T47D (cell line): ENCODE results near the genes ZIC2 and METTL21C.

- RRBS: 1% methylated on average over 18 of the region's 50 CpGs
Observed at GRCh38 chr13:99498198-99499166, 2.8 kb upstream of the TM9SF2 start.

- RRBS: no CpG with 5 or more reads among the region's 1 CpG
Observed at GRCh38 chr13:99524355-99524720, 23.1 kb downstream of the TM9SF2 start.

- RRBS: no CpG with 5 or more reads among the region's 13 CpGs
Observed at GRCh38 chr13:99655454-99656150, 49.1 kb downstream of the CLYBL start.

DNA sequence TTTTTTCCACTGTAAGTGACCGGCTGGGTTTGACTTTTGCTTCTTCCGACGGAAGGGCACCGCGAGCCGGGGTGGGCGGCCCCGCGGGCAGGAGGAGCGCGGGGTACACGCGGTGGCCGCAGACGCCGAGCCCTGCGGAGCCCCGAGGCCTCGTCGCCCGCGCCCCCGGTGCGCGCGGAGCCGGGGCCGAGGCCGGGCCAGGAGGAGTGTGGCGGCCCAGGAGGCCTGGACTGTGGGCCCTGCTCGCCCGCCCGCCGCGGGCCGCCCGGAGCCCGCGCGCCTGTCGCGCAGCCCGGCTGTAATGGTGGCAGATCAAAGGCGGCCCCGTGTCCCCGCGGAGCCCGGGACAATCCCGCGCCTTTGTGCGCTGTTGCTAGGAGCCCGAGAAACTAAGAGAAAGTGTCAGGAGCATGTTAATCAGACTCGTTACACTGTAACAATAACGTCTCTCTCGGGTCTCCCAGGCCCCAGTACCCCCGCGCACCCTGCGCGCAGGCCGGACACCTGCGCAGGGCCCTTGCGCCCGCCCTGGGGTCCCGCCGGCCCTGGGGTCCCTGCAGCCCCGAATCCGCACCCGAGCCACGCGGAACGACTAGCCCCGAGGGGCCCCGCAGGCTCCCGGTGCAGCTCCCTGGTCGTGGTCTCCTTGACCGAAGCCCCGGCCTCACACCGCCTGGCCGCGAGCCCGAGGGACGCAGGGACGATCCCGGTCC lies 75.5 kb downstream of the ZIC5 start:
- RRBS: 84% methylated on average over 53 of the region's 84 CpGs

- RRBS: 1% methylated on average over 19 of the region's 50 CpGs
Observed at GRCh38 chr13:99981683-99982068, at the start of gene ZIC2. Gene ZIC2 (plus strand): TSS chr13:99981784.

- RRBS: 100% methylated on average over 1 of the region's 45 CpGs
Observed at GRCh38 chr13:99984410-99985277, 3.1 kb downstream of the ZIC2 start.

- RRBS: no CpG with 5 or more reads among the region's 2 CpGs
Observed at GRCh38 chr13:100129673-100129924, 40.7 kb downstream of the PCCA start.

DNA sequence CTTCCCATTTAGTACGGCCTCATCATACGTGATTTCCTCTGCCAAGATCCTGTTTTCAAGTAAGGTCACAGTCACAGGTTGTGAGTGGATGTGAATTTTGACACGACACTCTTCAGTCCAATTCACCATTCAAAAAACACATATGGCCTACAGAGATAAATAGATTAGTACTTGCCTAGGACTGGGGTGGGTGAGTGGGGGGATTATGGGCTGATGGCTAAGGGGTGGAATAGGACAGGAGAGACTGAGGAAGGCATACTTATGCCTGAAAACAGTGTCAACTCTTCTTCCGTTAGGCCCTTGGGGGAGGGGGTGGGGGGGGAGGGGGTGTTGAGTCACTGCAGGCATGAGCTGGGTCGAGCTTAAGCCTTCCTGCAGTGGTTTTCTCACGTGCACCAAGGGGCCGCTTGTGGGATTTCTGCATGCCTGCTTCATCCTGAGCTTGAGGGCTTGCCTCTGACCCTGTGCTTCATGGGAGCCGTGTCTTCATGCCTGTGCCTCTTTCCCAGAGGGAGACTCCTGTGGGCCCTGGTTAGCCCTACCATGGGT lies 185.9 kb downstream of the PCCA start:
- RRBS: no CpG with 5 or more reads among the region's 8 CpGs

DNA sequence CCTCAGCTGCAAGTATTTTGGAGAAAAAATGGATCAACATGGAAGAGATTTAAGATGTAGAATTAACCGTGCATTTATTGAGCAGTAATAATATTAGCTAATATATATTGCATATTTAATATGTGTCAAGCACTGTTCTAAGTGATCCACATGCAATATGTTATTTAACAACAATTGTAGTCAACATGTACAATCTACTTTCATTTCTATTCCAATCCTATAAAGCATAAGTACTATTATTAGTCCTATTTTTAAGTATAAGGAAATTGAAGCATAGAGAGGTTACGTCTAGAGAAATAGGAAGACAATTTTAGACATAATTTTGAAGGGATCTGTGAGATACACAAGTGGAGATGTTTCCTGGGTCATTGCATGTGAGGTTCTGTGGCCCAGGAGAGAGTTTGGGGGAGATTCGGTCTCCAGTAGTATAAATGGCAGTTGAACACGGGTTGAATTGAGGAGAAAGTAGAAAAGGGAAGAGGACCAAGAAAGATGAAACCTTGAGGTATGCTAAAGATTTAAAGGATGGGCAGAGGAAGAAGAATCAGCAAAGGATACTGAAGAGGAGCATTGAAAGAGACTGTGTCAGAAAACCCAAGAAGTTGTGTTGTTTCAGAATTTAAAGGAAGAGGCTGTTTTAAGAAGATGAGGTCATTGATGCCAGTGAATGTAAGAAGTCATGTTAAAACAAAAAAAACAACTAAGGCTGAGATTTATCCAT lies 198.4 kb downstream of the GGACT start:
- RRBS: no CpG with 5 or more reads among the region's 4 CpGs

DNA sequence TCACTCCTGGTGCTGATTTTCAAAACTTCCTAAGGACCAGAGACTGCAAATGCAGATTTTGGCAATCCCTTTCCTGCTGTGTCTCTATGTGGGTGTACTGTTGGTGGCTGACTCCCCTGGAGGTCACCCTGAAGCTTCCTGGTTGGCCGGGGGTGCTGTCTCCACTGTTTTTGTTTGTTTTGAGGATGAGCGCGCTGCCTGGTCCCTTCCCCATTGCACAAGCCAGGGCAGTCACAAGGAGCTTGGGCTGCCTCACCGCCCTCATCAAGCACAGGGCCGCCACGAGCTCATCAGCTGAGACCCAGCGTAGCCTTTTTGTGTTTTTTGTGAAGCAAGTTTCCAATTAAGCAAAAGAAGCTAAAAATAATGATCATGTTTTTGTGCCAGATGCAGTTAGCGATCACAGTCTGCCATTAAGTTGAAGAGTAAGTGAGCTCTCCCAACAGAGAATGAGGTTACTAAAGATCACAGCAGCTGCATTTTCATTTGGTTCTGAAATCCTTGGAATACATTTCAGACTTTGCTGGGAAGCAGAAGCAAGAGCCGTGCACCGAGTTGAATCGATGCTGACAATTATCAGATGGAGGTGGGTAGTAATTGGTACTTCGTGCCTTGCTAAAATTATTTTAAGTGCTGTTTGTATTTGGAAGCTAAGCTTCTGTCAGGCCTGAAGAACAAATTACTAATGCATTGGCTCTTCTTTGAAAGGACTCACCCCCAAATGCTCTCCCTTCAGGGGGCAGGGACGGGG lies 57.8 kb downstream of the GGACT start:
- RRBS: no CpG with 5 or more reads among the region's 13 CpGs

- RRBS: 3% methylated on average over 17 of the region's 44 CpGs
Observed at GRCh38 chr13:100673754-100674304, 766 bp downstream of the TMTC4 start.

GRCh38 chr13:101489759-101490242 lies 37.3 kb downstream of the ITGBL1 start:
- RRBS: no CpG with 5 or more reads among the region's 2 CpGs

GRCh38 chr13:101624158-101624896 lies 171.9 kb downstream of the ITGBL1 start:
- RRBS: no CpG with 5 or more reads among the region's 8 CpGs

GRCh38 chr13:102011351-102011978 lies 94.7 kb upstream of the FGF14 start:
- RRBS: no CpG with 5 or more reads among the region's 8 CpGs

- RRBS: no CpG with 5 or more reads among the region's 3 CpGs
Observed at GRCh38 chr13:102294530-102294946, 302.2 kb upstream of the TPP2 start.

- RRBS: no CpG with 5 or more reads among the region's 21 CpGs
Observed at GRCh38 chr13:102401953-102402780, 194.6 kb upstream of the TPP2 start.

GRCh38 chr13:102621369-102622049 lies 24.7 kb downstream of the TPP2 start:
- RRBS: no CpG with 5 or more reads among the region's 8 CpGs

- RRBS: no CpG with 5 or more reads among the region's 7 CpGs
Observed at GRCh38 chr13:102694925-102695309, at the start of gene METTL21C. Gene METTL21C (minus strand): TSS chr13:102695044.

GRCh38 chr13:102724784-102725362 lies 30.0 kb upstream of the METTL21C start:
- RRBS: no CpG with 5 or more reads among the region's 9 CpGs

DNA sequence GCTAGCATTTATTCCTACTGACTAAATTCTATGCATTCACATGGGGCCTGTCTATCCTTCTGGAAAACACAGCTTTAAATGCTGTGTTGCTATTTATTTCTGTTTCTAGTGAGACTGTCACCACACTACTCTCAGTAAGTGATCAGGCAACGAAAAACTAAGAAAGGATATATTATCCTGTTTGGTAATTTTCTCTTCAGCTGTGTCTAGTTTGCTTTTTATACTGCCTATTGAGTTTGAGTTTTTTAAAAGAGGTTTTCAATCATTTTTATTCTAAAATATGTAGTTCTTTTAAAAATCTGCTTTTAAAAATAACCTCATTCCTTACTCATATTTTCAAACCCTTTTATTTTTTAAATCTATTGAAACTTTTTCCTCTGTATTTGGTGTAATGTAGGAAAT lies 22.3 kb upstream of the ERCC5 start:
- RRBS: no CpG with 5 or more reads among the region's 1 CpG